Left common carotid artery plus branches (tissue), 1 donor: Measurements from ENCODE around the genes SCYL2 and GAS2L3.

DNA sequence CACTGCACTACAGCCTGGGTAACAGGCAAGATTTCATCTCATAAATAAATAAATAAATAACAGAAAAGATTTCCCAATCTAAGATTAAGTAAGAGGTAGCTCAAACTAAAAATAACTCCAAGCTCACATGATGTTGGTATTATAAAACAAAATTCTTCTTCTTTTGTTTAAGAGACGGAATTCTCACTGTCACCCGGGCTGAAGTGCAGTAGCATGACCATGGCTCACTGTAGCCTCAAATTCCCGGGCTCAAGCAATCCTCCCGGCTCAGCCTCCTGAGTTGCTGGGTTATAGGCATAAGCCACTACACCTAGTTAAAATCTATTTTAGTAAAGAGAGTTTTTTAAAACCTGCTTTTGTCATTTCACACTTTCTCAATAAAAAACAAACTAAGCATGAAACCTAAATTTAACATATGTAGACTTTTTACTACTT is 58.6 kb upstream of the NR2C1 start:
- PRO-cap, result no peak

- PRO-cap, result no peak
Measured at GRCh38 chr12:95336255-95336879, 118.8 kb downstream of the VEZT start.

DNA sequence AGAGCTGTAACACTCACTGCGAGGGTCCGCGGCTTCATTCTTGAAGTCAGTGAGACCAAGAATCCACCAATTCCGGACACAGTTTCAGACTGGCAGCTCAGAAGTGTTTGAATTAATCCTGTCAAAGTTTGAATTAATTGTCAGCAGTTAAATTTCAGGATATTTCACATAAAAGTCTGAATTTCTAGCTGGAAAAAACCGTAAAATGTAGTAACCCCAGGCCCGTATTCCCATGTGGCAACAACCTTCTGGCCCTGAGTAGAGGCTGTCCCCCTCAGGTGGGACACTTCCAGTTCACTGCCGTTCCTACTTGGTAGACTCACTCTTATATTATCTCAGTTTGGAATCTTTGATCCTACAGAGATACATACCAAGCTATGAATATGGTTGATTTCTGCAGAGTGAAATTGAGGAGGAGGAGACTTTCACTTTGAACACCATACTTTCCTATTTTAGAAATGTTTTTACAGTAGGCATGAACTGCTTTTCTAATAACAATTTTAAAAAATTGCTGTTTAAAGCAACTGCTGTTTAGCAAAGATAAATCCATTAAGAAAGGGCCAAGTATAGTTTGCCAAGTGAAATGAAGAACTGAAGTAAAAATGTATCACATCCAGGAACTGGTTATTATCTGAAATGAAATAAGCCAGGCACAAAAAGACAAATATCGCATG is 93.0 kb upstream of the METAP2 start:
- PRO-cap, result no peak

- PRO-cap, result no peak
Measured at GRCh38 chr12:95385718-95386235, 88.2 kb upstream of the METAP2 start.

DNA sequence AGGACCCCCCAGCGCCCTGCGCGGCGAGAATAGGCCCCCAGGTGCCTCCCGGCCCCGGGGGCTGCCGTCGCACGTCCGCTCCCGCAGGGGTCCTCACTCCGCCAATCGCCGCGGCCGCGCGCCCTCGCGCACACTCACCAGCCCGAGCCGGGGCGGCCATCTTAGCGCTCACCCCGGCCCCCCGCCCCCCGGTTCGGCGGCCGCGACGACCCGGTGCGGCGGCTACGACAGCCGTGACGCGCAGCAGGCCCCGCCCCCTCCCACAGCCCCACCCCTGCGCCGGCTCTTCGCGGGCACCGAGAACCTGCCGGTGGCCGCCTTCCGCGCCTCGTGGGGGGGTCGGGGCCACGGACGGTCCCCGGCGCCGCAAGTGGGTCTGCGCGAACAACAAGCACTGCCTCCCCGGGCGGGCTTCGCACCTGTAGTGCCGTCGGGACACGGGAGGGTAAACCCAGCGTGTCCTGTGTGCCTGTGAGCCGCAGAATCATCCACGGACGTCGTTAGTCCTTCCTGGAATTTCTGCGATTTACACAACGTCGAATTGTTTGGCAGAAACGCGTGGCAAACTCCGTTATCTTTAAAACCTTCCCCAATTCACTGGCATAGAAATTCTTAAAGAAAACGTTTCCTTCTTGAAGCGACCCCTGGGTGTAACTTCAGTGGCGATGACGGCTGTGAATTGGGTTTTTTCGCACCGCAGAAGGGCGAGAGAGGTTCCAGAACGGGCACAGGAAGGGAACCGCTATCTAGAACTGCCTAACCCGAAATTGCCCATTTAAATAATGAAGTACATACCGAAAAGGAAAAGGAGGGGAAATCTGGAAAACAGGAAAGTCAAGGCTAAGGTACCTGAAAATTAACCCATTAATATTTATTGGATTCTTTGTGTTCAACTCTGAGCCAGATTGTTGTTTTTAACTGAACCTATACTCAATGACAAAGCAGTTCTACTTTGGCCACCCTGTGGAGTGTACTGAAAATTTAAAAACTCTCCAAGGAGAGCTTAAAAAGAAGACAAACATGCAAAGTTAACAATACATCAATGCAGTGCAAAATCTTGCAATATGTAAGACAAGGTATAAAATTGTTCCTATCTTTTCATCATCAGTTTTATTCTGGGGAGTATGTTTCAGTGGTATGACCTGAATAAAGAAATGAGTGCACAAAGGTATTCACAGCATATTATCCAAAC is 2.2 kb downstream of the USP44 start:
- PRO-cap, result bidirectional peak, plus-strand start at position 299 of the sequence, minus-strand start at position 185 of the sequence

DNA sequence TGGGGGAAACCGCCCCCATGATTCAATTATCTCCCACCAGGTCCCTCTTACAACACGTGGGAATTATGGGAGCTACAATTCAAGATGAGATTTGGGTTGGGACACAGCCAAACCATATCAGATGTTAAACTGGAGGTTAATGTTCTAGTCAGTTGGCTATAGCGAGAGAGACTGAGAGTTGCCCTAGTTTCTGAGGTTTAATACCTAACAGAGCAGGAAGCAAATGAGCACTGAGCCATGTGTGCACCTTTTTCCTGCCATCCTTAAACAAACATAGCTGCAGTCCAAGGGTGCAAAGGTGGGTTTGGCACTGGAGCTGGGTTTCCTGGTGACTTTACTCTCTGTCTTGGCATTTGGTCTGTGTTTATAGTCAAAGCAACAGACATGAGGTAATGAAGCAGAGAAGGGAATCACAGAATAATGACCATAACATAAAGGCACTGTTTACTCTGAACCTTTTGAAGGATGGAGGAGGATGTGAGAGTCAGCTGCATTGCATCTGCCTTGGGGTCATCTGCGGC is 83.6 kb upstream of the USP44 start:
- PRO-cap, result no peak

- PRO-cap, result no peak
Measured at GRCh38 chr12:95802544-95803421, 12.2 kb upstream of the NTN4 start.

GRCh38 chr12:96223357-96224230 is 29.4 kb downstream of the ELK3 start:
- PRO-cap, result no peak

DNA sequence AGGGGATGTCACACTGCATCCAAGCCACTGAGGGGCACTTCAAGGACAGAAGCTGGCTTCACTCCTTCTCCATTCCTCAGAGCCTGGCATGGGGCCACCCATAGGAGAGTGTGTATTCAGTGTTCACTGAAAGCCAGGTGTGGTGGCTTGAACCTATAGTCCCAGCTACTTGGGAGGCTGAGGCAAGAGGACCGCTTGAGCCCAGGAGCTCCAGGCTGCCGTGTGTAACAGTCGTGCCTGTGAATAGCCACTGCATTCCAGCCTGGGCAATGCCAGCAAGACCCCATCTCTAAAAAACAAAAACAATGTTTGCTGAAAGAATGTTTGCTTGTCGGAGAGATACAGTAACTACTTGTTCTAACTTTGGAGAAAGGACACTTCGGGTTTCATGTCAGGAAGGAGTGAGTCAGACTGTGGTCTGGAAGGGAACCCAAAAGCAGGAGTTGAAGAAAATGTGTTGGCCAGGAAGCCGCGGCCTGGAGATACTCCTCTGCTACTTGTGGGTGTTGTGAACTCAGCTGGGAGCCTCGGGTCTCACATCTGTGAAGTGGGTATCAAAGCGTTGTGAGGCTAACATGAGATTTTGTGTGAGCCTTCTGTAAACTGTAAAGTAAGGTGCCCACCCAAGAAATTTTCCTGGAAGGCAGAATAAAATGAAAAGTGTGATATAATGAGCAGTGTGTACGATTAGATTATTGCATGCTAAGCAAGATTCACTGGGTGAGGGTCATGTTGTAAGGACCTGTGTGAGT is 43.5 kb downstream of the ELK3 start:
- PRO-cap, result no peak

- PRO-cap, result no peak
Measured at GRCh38 chr12:96298752-96299000, 101.6 kb downstream of the CDK17 start.

DNA sequence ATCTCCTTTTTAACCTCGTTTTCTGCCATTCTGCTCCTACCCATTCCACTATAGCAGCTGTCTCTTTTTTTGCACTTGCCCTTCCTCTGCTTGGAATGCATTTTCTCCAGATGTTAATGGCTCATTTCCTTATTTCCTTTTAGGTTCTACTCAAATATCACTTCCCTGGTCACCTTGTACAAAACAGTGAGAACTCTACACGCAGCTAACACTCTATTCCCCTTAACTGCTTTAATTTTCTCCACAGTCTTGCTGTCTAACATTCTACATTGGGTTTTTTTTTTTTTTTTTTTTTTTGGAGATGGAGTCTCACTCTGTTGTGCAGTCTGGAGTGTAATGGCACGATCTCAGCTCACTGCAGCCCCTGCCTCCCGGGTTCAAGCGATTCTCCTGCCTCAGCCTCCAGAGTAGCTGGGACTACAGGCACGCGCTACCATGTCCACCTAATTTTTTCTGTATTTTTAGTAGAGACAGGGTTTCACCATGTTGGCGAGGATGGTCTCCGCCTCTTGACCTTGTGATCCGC is 45.1 kb downstream of the CDK17 start:
- PRO-cap, result no peak

- PRO-cap, result no peak
Measured at GRCh38 chr12:97426477-97427049, 519.5 kb downstream of the NEDD1 start.

GRCh38 chr12:98456538-98457395 is 58.6 kb upstream of the TMPO start:
- PRO-cap, result bidirectional peak, plus-strand start at chr12:98457166, minus-strand start at chr12:98457187

GRCh38 chr12:98646332-98646746 is 1.2 kb downstream of the APAF1 start:
- PRO-cap, result no peak

GRCh38 chr12:100167002-100167861 is 24.6 kb upstream of the BLTP3B start:
- PRO-cap, result no peak

DNA sequence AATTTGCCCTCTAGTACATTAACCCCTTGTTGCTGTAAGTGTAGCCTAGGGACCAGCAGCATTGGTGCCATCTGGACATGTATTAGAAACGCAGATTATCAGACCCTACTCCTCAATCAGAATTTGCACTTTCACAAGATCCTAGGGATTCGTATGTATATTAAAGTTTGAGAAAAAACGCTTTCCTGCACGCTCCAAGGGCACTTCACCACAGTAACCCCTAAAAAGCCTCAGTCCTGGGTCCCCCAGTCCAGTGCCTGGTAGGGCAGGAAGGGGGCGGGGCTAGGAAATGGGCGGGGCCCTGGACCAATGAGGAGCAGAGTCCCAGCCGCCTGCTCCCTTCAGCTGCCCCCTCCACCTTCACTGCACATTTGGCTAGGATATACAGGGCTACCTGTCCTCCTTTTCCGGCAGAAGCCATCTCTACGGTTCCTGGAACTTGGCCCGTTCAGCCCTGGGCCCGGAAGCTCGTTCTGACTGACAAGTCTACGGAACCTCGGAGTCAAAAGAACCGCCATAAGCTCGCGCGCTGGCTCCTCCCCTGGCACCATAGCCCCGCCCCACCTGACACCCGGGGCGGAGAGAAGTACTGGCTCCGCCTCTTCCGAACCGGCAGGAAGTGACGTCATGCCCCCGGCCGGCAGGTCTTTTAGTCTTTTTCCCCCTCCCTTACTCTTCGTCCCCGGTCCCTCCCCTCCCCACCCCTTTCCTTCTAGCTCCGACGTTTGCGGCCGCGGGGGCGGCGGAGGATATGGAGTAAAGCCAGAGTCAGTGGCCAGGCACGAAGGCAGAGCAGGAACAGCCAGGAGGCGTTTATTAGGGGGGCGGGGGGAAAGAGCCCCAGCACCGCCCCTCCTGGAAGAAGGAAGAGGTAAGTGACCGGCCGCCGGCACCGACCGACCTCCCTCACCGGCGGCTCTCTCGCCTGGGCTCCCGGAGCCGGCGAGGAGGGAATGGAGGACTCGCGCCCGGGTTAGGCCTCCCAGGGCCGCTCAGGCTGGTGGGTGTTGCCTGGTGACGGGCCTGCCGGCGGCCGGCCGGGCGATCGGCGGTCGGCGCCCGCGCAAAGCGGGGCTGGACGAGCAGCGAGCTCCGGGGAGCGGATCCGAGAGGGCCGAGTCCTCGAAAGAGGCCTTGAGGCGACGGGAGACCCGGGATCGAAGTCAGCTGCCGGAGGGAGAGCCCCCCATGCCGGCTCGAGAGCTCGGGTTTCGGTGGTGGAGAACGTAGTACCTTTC is at the start of gene SCYL2:
Gene SCYL2, plus strand, starts transcription at position 652 of the 1,238 bp plus-strand sequence.
- PRO-cap, result unidirectional peak, plus-strand start at position 615 of the sequence; unidirectional peak, plus-strand start at position 672 of the sequence; unidirectional peak, plus-strand start at position 782 of the sequence; bidirectional peak, plus-strand start at position 859 of the sequence, minus-strand start at position 927 of the sequence

DNA sequence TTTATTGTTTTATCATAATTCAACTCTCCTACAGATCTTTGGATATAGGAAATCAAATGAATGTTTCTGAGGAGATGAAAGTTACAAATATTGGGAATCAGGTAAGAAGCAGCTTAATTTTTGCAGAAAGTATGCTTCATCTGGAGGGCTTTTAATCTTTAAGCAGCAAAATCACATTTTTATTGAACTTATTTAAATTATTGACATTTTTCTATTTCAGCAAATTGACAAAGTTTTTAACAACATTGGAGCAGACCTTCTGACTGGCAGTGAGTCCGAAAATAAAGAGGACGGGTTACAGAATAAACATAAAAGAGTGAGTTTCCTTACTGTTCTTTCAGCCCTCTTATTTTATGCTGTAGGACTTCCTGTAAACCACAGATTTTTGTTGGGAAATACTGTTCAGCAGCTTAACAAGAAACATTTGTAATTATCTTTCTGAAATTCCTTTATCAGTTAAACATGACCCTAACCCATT is 21.2 kb upstream of the SLC17A8 start:
- PRO-cap, result no peak

- PRO-cap, result no peak
Measured at GRCh38 chr12:100484214-100484945, 10.7 kb downstream of the NR1H4 start.

- PRO-cap, result no peak
Measured at GRCh38 chr12:100573257-100574261, at the start of gene GAS2L3. Gene GAS2L3 (plus strand): TSS chr12:100573684.

DNA sequence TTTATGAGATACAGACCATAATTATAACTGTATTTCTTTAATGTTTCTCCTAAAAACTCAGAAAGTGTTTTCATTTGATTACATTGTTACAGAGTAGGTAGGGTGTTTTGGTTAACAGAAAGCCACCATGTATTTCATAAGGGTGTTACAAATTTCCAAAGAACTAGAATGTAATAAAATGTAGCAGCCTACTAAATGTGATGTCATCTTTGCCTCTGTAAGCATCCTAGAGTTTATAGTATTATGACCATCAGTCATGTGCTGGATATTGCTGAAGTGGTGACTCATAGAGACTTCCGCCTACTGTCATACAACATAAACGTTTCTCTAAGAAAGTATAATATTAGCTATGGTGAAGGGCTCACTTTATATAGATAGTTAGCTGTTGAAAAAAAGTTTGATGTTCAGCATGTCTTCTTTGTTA is 3.2 kb downstream of the GAS2L3 start:
- PRO-cap, result no peak